ENCODE data around the gene MTIF3.

GRCh38 chr13:27449624-27450785 is at the start of gene MTIF3:
MTIF3 (minus strand) TSS chr13:27450564.
- RRBS: 2% methylated on average over 19 of the region's 87 CpGs

GRCh38 chr13:27450786-27451730 is 694 bp upstream of the MTIF3 start:
- RRBS: 2% methylated on average over 9 of the region's 42 CpGs

DNA sequence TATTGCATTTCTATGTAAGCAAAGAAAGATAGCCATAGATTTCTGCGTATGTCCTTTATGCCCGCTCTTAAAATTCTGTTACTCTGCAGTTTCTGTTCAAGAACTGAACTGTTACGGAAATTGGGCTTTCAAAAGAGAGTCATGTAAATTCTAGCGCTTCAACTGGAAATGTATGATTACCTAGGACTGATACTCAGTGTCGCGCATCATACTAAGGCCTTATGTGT is 5.9 kb upstream of the MTIF3 start:
- RRBS: no CpG with 5 or more reads among the region's 6 CpGs

GRCh38 chr13:27593108-27593855 is 27.0 kb downstream of the LNX2 start:
- RRBS: no CpG with 5 or more reads among the region's 7 CpGs

DNA sequence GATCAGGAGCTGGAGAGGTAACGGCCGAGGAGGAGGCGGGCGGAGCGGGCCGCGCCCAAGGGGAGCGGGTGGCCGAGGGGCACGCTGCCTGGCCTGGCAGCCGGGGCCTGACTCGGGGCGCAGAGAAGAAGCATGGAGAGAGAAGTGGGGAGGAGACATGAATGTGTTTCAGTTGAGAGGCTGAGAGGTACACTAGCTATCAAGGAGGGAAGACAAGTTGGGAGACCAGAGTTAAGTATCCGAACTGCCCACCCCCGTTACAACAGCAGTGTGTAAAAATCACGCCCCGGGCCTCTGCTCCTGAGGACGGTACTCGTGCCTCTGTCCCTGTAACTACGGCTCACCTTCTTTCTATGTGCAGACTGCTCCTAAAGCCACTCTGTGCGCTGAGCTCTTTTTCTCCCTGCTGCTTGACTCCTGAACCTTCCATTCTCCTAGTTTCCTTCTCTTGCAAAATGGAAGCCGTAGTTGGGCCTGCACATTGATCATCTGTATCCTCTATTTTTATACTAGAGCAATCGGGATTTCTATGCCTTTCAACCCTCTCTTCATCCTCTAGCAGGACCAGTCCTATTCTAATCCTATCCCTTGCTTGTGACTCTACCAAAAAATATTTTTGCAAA is 412 bp downstream of the POLR1D start:
- RRBS: no CpG with 5 or more reads among the region's 23 CpGs

- RRBS: 0% methylated on average over 1 of the region's 8 CpGs
Measured at GRCh38 chr13:27744802-27745371, 47.4 kb upstream of the GSX1 start.

GRCh38 chr13:27920867-27921808 is 1.3 kb downstream of the PDX1 start:
- RRBS: 24% methylated on average over 27 of the region's 61 CpGs

GRCh38 chr13:27954984-27955507 is 14.1 kb downstream of the CDX2 start:
- RRBS: no CpG with 5 or more reads among the region's 10 CpGs

DNA sequence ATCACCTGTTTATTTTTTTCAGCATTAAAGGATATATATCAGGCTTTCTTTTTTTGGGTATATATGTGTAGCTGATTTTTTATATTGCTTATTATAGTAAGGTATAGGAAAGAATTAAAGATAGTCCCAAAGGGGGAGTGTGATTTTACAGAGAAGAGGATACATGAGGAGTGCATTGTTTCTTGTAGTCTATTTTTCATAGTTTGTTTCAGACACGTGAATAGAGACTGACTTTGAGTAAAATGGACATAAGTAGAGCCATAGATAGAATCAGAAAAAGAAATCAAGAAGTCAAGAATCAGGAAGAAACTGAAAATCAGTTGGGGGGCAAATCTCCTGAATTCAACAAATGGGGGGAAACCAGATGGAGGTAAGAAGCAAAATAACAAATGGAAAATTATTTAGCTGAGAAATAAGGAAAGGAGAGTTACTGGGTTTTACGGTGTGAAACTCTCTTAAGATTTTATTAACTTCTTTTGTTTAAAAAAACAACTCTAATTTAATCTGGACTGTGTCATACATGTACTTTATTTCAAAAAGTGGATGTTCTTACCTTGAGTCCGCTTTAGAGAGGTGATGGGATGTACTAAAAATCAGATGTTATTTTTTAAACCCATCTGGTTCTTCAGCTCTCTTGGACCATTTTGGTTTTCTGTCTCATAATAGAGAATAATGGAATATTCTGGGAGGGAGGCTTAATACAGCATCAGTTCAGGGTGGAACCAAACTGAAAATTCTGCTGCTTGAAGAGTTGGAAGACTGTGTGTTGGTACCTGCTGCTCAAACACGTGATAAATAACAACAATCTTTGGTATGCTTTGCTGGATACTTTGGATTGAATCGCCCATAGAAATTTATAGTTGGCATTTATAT is 136.6 kb downstream of the PAN3 start:
- RRBS: no CpG with 5 or more reads among the region's 5 CpGs

GRCh38 chr13:28394357-28394965 is 100.5 kb downstream of the FLT1 start:
- RRBS: no CpG with 5 or more reads among the region's 5 CpGs

- RRBS: no CpG with 5 or more reads among the region's 15 CpGs
Measured at GRCh38 chr13:28558117-28559098, 63.5 kb upstream of the FLT1 start.

DNA sequence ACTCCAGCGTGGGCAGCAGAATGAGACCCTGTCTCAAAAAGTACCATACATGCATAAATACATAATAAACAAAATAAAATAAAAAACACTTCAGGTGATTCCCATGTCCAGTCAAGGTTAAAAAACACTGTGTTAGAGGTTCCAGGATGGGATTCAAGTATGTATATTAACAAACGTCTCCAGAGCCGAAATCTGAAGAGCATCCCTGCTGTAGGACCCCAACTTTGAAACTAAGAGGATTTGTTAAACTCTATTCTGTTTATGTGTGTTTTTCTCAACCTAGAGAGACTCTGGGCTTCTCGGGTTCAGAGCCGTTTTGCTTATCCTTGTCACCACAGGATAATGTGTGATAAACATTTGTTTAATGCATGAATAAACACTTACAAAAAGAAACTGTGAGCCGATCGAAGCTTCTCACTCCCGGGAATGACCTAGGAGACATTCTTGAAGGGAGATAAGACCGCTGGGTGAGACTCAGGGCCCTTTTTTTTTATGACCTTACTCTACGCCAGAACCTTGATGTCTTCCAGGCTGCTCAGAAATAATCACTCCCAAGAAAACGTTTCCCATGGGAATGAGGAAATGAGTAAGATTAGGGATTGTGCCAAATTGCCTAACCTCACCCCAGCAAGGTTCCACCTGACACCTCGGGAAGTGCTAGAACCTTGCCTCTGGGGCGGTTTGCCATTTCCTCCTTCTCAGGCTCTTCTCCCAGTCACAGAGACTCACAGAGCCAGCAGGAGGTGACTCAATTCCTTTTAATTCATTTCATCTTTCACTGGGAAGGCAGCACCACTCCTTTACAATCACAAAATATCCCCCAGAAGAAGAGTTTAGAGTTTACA is 2.4 kb downstream of the SLC46A3 start:
- RRBS: no CpG with 5 or more reads among the region's 13 CpGs

DNA sequence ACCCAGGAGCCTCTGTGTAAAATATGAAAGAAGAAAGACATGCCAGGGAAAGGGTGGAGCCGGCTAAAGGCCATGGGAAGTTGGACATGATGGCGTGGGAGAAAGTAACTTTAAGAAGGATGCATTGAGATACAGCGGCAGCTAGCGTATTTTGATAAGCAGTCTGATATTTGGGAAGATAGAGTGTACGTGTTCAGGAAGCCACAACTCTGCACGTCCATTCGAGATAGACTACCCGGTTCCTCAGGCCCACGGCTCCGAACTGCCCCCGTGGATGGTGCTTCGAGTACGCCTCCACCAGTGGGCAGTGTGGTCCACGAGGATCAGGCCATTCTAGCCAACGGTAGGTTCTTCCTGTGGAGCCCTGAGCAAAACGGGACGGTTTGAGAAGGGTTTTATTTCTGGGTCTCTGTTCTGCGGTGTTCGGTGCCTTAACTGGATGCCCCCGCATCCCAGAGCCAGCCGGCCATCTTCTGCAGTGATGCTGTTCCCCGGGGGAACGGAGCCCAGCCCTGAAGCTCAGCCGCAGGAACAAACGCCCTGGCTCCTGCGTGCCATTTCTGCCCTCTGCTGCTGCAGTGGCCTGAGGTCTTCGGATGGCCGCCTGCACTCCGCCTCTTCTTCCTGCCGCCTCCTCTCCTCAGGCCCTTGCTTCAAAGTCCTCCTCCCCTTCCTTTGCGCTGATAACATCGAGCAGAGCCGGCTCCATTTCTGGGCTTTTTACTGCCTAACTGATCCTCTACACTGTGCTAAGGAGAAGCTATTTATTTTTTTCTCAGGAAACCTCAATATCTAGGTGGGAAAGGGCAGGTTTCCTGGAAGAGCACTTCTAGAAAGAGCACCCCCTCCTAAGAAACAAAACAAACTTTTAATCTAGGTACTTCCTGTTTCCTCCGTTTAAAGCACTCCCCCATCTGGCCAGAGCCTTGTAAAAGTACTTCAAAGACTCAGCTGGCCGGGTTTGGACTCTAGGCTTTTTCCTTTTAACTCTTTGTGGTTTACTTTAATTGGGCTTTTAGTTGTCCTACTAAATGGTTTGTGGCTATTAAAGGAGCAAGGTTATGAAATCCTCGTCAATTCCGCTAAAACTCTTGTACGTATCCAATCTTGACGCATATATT is 36.1 kb upstream of the SLC46A3 start:
- RRBS: no CpG with 5 or more reads among the region's 39 CpGs

GRCh38 chr13:28954524-28955149 is 134.5 kb downstream of the MTUS2 start:
- RRBS: no CpG with 5 or more reads among the region's 7 CpGs

DNA sequence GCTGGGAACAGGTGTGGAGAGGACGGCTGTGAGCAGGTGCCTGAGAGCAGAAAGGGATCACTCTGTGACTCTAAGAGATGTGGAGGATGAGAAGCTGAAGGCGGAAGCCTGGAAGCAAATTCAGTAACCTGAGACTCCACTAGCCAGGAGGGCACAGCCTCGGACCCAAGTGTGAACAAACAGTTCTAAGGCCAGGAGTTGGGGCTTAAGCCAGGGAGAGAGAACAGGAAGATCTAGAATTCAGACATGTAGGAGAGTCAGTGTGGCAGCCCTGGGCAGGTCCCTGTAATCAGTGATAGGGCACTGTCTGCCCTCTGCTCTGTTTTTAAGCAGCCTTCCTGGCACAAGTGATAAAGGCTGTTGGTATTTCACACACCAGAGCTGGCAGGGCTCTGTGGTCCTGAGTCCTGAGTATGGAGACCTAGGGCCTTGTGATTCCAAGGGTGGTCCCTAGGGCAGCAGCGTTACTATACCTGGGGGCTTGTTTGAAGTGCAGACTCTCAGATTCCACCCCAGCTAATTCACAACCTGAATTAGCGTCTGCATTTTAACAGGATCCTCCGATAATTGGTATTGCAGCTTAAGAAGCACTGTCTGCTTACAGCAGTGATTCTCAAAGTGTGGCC is 131.2 kb downstream of the SLC7A1 start:
- RRBS: no CpG with 5 or more reads among the region's 6 CpGs

DNA sequence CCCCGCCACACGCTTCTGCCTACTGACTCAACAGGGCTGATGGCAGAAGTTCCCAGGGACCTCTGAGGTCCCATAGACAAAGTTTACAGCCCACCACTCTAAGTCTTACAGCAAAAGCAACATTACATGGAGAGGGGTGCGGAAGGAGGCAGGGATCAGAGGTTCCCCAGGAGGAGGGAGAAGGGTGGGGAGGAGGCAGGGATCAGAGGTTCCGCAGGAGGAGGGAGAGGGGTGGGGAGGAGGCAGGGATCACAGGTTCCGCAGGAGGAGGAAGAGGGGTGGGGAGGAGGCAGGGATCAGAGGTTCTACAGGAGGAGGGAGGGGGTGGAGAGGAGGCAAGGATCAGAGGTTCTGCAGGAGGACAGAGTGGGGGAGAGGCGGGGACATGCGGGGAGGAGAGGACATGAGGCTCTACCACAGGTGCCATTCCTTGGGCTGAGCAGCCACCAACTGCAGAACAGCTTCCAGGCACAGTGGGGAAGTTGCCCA is 52.0 kb downstream of the SLC7A1 start:
- RRBS: no CpG with 5 or more reads among the region's 7 CpGs

- RRBS: no CpG with 5 or more reads among the region's 8 CpGs
Measured at GRCh38 chr13:29585007-29585728, 10.3 kb downstream of the SLC7A1 start.

DNA sequence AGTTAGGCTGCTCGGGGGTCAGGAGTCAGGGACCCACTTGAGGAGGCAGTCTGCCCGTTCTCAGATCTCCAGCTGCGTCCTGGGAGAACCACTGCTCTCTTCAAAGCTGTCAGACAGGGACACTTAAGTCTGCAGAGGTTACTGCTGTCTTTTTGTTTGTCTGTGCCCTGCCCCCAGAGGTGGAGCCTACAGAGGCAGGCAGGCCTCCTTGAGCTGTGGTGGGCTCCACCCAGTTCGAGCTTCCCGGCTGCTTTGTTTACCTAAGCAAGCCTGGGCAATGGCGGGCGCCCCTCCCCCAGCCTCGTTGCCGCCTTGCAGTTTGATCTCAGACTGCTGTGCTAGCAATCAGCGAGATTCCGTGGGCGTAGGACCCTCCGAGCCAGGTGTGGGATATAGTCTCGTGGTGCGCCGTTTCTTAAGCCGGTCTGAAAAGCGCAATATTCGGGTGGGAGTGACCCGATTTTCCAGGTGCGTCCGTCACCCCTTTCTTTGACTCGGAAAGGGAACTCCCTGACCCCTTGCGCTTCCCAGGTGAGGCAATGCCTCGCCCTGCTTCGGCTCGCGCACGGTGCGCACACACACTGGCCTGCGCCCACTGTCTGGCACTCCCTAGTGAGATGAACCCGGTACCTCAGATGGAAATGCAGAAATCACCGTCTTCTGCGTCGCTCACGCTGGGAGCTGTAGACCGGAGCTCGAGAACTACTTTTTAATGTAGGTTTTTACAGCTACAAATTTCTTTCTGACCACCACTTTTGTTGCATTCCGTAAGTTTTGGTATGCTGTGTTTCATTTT is 51.7 kb upstream of the SLC7A1 start:
- RRBS: no CpG with 5 or more reads among the region's 39 CpGs

DNA sequence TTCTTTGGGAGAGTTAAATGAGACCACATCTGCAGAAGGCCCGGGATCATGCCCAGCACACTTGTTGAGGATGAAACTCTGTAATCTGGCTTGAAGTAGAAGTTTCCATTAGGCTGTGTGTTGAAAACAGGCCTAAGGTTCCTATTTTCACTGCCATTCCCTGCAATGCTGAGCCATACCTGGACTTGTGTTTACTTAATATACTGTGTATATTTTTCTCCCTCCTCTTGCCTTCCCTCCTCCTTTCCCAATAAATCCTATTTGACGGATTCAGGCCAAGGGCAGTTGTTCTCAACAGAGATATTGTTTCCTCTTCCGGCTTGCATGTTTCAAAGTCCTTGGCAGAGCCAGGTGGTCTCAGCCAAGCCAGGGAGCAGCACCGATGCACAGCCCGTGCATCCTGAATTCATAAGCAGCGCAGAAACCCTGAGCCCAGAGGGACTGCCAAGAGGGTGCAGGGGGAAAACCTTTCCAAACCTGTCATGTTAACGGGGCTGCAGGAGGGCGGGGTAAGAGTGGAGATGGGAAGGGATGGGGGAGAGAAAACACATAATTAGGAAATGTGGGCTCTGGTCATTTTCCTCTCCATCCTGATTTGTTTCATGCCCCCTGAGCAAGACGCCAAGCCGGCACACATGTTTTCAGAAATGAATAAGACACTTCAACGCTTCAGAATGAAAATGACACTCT is 149.1 kb upstream of the UBL3 start:
- RRBS: no CpG with 5 or more reads among the region's 11 CpGs

DNA sequence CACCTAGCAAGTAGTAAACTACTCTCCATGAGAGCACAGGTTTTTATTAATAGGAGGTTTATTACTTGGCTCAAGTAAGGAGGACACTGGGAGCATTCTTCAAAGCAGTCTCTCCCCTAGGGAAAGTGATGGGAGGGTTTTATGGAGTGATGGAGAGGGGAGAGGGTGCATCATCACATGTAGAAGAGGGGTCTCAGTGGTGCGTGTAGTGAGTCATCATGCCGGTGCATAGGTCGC is 210.7 kb upstream of the UBL3 start:
- RRBS: no CpG with 5 or more reads among the region's 3 CpGs

Measured in PFSK-1 (cell line).